Testis (tissue), 5 donors: ENCODE measurements around a stretch of chr1.

DNA sequence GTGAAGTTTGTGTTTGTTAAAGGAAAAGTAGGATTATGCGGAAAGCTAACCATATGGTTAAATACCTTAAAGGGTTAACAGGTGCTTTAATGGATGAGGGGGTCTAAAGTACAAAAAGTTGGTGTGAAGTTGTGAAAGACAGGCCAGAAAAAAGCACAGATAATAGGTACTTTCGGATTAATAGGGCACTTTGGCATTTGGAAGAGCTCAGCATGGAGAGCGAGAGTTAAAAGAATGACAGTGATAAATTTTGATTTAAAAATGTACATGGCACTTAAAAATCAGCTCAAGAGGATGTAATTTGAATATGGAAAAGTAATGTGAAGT, 1.5 kb downstream of the HS2ST1 start:
- PRO-cap, 3 experiments, result no peak in any of the 3 experiments
- RAMPAGE, long total RNA, 2 experiments, result no peak in any of the 2 experiments
- RRBS, result no CpG with 5 or more reads among the region's 3 CpGs

- PRO-cap, 3 experiments, result peak in 1 of 3 experiments; most common minus-strand start chr1:87134262 (in 1)
- RAMPAGE, long total RNA, 2 experiments, result no peak in any of the 2 experiments
- RRBS, result no CpG with 5 or more reads among the region's 9 CpGs
Measured at GRCh38 chr1:87133946-87134468, 194.7 kb upstream of the LMO4 start.

DNA sequence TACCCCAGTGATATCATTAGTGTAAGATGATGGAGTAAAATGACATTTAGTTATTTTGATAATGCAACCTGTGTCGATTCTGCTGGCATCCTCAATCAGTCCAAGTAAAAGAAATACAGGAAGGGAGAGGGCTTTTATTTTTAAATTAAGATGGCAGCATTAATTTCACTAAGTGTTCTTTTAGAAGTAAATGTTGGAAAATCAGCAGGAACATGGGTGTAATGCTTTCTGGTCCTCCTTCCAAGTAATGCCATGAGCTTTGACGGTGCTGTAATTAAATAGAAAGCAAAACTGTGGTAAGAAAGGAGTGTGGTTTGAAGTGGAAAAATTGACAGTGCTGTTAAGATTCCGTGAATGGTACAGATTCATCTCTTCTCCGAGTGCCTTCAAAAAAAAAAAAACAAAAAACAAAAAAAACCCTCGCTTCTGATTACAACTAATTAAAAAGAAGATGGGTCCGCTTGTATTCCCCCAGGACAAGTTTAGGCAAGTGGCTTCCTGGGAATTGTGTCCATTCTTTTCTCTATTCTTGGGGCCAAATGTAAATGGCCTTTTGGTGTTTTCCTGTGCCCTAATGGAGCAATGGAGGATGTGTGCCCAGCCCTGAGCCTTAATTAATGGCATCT, 5.0 kb downstream of the LMO4 start:
- PRO-cap, 3 experiments, result peak in 1 of 3 experiments; most common minus-strand start position 249 of the sequence (in 1)
- RAMPAGE, long total RNA, 2 experiments, result no peak in any of the 2 experiments
- RRBS, result no CpG with 5 or more reads among the region's 6 CpGs

GRCh38 chr1:88661205-88661476, 22.9 kb upstream of the PKN2 start:
- PRO-cap, 3 experiments, result no peak in any of the 3 experiments
- RAMPAGE, long total RNA, 2 experiments, result no peak in any of the 2 experiments
- RRBS, result no CpG with 5 or more reads among the region's 2 CpGs

DNA sequence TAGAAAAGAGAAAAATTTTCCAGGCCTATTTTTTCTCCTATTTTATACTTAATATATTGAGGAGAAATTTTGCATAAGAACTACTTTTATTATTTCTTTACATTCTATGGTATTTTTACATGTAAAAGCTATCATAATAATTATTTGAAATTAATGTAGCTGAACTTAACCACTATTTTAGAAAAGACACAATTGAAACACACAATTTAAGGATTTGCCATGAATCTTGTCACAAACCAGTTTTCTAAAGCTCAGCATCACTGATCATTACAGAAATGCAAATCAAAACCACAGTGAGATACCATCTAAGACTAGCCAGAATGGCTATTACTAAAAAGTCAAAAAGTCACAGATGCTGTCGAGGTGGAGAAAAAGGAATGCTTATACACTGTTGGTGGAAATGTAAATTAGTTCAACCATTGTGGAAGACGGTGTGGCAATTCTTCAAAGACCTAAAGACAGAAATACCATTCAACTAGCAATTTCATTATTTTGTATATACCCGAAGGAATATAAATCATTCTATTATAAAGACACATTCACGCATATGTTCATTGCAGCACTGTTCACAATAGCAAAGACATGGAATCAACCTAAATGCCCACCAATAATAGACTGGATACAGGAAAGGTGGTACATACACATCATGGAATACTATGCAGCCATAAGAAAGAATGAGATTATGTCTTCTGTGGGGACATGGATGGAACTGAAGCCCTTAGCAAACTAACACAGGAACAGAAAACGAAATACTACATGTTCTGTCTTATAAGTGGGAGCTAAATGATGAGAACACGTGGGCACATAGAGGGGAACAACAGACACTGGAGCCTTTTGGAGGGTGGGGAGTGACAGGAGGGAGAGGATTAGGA, 26.5 kb downstream of the PKN2 start:
- PRO-cap, 3 experiments, result no peak in any of the 3 experiments
- RAMPAGE, long total RNA, 2 experiments, result no peak in any of the 2 experiments
- RRBS, result no CpG with 5 or more reads among the region's 6 CpGs

DNA sequence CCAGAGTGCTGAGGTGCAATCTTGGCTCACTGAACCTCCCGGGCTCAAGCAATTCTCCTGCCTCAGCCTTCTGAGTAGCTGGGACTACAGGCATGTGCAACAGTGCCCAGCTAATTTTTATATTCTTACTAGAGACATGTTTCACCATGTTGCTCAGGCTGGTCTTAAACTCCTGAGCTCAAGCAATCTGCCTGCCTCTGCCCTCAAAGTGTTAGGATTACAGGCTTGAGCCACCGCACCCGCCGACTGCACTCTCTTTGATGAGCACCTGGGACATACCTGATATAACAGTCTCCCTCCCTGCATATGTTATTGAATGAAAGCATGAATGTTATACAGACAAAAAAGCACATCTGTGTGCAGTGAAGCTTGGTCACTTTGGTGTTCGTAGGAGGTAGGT, 12.2 kb downstream of the GBP3 start:
- PRO-cap, 3 experiments, result no peak in any of the 3 experiments
- RAMPAGE, long total RNA, 2 experiments, result no peak in any of the 2 experiments
- RRBS, result 100% methylated on average over 1 of the region's 5 CpGs

DNA sequence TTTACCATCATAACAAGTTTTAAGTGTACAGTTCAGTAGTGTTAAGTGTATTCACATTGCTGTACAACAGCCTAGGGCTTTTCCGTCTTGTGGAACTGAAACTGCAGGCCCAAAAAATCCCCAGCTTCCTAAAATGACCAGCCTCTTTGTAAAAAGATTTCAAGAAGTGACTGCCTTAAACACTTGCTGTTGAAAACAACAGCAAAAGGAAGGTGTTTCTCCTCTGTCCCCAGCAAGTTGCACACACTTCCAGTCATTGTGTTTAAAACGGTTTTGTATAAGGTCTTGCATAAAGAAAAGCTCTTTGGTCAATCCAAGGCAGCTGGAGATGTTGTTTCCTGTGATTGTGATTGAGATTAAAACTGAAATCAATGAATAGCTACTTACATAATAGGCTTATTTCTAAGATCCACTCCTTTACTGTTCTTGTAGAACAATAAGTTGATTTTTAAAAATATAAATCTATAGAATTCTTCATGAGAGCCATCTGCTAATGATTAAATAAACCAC, 16.1 kb upstream of the GBP1 start:
- PRO-cap, 3 experiments, result no peak in any of the 3 experiments
- RAMPAGE, long total RNA, 2 experiments, result no peak in any of the 2 experiments
- RRBS, result no CpG with 5 or more reads among the region's 2 CpGs

DNA sequence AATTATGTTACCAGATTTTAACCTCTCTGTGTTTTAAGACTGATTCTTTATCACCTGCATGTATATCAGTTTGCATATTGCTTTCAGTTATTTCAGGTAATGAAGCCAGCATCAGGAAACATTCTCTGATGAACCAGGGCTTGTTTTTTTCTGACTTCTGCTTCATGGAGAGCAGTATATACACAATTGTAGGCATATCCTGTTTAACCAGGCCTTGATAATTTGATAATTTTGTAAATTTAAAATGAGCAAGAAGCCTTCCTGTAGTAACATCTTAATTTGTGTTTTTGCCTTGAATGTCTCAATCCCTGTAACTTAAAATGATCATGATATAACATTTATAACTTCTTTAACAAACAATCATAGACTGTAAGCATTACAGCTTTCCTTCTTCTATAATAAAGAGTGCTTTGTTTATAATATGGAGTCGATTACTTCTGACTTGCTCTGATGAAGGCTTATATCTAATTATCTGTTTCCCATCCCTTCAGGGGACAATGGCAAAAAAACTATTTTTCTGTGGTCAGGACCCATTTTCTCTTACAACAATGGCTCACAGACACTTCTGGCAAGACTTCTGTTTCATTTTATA, 1.0 kb downstream of the GBP2 start:
- PRO-cap, 3 experiments, result no peak in any of the 3 experiments
- RAMPAGE, long total RNA, 2 experiments, result no peak in any of the 2 experiments
- RRBS, result no CpG with 5 or more reads among the region's 1 CpG

GRCh38 chr1:89127730-89128087, 1.8 kb upstream of the GBP2 start:
- PRO-cap, 3 experiments, result peak in 2 of 3 experiments; most common plus-strand start chr1:89127960 (in 2)
- RAMPAGE, long total RNA, 2 experiments, result no peak in any of the 2 experiments
- RRBS, result no CpG with 5 or more reads among the region's 7 CpGs

- PRO-cap, 3 experiments, result no peak in any of the 3 experiments
- RAMPAGE, long total RNA, 2 experiments, result no peak in any of the 2 experiments
- RRBS, result no CpG with 5 or more reads among the region's 3 CpGs
Measured at GRCh38 chr1:89552907-89553736, 28.5 kb downstream of the LRRC8B start.

- PRO-cap, 3 experiments, result no peak in any of the 3 experiments
- RAMPAGE, long total RNA, 2 experiments, result no peak in any of the 2 experiments
- RRBS, result no CpG with 5 or more reads among the region's 3 CpGs
Measured at GRCh38 chr1:89607116-89607667, 25.7 kb upstream of the LRRC8C start.

DNA sequence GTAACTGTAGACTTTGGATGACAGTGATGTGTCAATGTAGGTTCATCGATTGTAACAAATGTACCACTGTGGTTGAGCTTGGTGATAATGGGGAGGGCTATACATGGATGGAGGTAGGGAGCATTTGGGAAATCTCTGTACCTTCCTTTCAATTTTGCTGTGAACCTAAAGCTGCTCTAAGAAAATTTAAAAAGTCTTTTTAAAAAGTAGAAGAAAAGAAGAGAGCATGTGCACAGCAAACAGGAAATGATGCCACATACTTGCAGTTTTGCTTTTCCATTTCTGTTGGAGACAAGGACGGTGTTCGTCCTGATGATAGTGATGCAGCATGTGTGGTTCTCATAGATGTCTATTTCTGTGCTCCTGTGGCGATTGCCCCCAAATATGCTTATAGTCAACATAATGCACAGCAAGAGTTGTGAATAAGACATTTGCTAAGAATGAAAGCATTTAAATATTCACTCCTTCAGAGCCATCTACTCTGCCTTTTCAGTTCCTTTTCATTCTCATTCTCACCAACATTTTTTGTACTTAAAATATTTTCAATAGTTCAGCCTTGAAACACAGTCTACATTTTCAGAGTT, 66.5 kb downstream of the LRRC8C start:
- PRO-cap, 3 experiments, result no peak in any of the 3 experiments
- RAMPAGE, long total RNA, 2 experiments, result no peak in any of the 2 experiments
- RRBS, result no CpG with 5 or more reads among the region's 4 CpGs

GRCh38 chr1:89701986-89702414, 69.1 kb downstream of the LRRC8C start:
- PRO-cap, 3 experiments, result no peak in any of the 3 experiments
- RAMPAGE, long total RNA, 2 experiments, result no peak in any of the 2 experiments
- RRBS, result no CpG with 5 or more reads among the region's 3 CpGs

DNA sequence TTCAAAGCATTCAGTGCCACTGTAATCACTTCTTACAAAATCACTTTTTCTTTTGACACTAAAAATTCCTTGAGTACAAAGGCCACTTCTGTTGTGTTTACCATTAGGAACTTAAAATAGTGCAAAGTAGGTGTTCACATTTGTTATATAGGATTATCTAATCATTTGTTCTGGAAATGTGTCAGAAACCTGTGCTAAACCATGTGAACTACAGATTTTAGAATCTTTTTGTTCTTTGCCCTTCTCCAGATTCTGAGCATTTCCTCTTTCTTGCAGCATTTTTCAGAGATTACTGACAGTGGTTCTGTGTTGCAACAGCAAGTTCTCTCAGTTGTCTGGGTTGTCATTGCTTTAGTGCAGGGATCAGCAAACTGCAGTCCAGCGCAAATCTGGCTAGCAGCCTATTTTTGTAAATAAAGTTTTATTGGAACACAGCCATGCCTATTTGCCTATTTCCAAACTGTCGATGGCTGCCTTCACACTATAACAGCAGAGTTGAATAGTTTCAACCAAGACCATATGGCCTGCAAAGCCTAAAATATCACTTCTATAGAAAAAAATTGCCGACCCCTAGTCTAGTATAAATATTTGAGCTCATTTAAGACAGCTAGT, 66.4 kb upstream of the LRRC8D start:
- PRO-cap, 3 experiments, result no peak in any of the 3 experiments
- RAMPAGE, long total RNA, 2 experiments, result no peak in any of the 2 experiments
- RRBS, result no CpG with 5 or more reads among the region's 3 CpGs

DNA sequence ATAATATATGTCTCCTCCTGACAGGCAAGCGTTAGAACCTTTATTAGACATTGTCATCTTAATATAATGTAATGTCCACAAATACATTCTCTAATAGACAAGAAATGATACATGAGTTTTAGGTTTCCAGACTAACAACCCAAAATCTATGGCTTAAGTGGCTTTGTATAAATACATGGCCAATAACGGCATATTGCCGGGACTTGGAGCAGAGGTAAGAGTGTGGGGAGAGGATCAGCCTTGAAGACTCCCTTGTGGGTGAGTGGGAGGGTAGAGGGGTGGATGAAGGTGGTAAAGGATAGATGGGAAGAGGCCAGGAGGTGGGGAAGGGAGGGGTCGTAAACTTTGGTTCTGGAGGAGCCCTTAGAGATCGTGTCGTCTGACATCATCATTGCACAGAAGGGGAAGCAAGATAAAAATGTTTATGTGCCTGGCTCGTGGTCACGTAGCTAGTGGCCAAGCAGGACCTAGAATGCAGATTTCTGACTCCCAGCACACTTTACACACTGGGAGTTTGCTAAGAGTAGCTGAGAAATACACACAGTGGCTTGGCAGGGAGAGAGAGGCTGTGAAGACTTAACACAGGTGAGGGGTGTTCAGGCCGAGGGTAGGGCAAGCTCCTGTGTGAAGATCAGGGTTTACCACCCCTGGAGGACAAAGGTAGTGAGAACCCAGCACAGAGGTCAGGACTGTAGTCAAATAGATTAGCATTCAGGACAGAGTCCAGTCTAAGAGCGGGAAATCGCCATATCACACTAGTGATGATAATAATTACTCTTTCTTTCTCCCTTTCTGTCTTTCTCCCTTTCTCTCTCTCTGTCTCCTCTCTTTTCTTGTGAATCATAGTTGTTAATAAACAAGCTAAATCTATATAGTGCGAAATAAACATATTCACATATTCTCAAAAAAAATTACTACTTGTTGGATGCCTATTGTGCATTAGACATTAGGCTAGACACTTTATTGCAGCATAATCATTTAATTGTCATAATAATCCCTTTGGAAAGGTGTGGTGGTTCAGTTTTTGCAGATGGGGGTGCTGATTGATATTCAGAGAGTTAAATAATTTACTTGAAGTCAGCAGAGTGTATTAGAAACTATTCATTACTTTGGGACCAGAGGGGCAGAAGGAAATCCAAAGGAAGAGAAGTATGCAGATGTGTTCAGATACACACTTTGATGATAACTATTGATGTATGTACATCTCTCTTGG, 75.5 kb downstream of the LRRC8D start:
- PRO-cap, 3 experiments, result no peak in any of the 3 experiments
- RAMPAGE, long total RNA, 2 experiments, result no peak in any of the 2 experiments
- RRBS, result no CpG with 5 or more reads among the region's 12 CpGs

DNA sequence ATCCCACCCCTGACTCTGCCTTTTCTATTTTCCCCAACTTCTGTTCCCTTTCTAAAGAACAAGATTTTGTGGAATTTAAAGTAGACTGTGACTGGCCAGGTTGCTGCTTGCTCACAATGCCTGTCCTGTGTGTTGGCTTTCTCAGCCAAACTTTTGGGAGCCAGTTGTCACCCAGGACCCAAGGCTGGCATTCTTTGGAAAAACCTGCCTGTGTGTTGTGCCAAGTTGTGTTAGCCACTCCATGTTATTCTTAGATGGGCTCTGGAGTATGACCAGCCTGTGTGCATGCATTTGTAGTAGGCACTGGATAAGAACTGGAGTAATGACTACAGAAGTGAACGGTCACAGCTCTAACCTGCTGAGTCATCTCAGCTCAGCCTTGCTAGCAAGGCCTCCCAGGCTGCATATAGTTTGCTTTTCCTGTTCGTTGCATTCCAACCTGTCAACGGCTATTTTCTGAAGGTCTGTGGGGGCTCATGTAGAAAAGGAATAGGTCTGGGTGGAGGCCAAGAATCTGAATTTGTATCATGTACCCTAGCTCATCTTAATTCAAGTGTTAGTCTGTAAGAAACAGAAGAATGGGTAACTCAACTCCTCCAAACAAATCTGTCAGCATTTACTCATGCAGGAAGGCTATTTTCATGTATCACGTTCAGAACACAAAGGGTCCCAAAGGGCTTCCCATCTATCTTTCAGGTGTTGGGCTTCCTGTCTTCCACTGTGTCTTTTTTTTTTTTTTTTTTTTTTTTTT, 85.8 kb downstream of the LRRC8D start:
- PRO-cap, 3 experiments, result no peak in any of the 3 experiments
- RAMPAGE, long total RNA, 2 experiments, result no peak in any of the 2 experiments
- RRBS, result no CpG with 5 or more reads among the region's 4 CpGs

GRCh38 chr1:90965977-90966354, 55.9 kb downstream of the ZNF644 start:
- PRO-cap, 3 experiments, result no peak in any of the 3 experiments
- RAMPAGE, long total RNA, 2 experiments, result no peak in any of the 2 experiments
- RRBS, result no CpG with 5 or more reads among the region's 6 CpGs

- PRO-cap, 3 experiments, result no peak in any of the 3 experiments
- RAMPAGE, long total RNA, 2 experiments, result no peak in any of the 2 experiments
- RRBS, result no CpG with 5 or more reads among the region's 2 CpGs
Measured at GRCh38 chr1:90966994-90967693, 54.7 kb downstream of the ZNF644 start.

GRCh38 chr1:91018551-91018921, 3.3 kb downstream of the ZNF644 start:
- PRO-cap, 3 experiments, result no peak in any of the 3 experiments
- RAMPAGE, long total RNA, 2 experiments, result no peak in any of the 2 experiments

- PRO-cap, 3 experiments, result peak in 2 of 3 experiments; most common plus-strand start chr1:91726137 (in 1); most common minus-strand start chr1:91725943 (in 2)
- RAMPAGE, long total RNA, 2 experiments, result no peak in any of the 2 experiments
- RRBS, result no CpG with 5 or more reads among the region's 7 CpGs
Measured at GRCh38 chr1:91725855-91726662, 159.9 kb downstream of the TGFBR3 start.